M059J (cell line): ENCODE measurements around a stretch of chr22.

- RAMPAGE, long total RNA, result no peak
Observed at GRCh38 chr22:22550431-22551593, 8.3 kb downstream of the PRAME start.

- RAMPAGE, long total RNA, result no peak
Observed at GRCh38 chr22:22792136-22792607, 95.4 kb upstream of the IGLL5 start.

DNA sequence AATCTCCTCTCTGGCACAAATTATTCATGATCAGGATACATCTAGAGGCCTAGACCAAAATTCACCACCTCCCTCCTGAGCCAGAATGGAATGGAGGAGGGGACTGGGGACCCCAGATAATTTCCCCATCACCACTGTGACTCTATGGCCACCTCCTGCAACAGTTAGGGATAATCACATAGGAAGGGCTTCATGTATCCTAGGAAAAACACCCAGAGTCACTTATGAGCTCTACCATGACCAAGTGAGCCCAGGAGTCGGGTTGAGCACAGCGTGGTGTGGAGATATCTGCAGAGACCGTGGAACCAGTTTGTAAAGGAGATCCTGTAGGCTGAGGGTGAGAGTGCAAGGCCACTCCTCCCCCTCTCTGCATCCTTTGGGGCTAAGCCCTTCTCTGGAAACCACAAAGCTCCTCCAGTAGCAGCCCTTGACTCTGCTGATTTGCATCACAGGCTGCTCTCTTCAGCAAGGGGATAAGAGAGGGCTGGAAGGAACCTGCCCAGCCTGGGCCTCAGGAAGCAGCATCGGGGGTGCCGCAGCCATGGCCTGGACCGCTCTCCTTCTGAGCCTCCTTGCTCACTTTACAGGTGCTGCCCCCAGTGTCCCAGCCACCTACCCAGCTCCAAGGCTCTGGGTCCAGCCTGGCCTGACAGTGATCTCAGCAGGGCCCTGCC lies 68.9 kb upstream of the IGLL5 start:
- RAMPAGE, long total RNA, result no peak

DNA sequence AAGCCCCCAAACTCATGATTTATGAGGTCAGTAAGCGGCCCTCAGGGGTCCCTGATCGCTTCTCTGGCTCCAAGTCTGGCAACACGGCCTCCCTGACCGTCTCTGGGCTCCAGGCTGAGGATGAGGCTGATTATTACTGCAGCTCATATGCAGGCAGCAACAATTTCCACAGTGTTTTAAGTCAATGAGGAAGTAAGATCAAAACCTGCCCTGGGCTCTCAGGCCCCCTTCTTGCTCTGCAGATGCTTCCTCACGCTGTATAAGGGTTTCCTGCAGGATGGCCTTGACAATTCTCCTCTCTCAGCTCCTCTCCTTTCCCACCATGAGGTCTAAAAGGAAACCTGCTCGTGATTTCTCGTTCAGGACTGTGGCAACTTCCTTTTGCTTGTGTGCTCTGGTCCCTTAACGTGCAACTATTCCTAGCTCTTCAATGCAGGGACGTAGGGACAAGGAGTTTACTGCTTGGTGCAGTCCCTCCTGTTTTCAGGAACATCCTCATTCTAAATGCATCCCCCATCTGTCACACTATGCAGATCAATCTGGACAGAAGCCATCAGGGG lies 64.4 kb upstream of the IGLL5 start:
- RAMPAGE, long total RNA, result no peak

DNA sequence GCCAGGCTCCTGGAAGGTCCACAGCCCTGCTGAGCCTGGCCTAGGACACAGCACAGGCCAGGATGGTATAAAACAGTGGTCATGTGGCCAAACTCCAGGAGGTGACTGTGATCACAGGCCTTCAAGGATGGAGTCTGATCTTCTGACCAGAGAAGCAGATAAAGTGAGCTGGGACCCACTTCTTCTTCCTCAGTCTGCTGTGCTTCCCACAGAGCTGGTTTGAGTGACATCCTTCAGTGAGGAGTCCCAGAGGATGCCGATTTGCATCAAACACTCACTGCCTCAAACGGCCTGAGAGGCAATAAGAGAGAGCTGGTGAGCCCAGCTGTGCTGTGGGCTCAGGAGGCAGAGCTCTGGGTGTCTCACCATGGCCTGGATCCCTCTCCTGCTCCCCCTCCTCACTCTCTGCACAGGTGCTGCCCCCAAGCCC lies 37.8 kb upstream of the IGLL5 start:
- RAMPAGE, long total RNA, result no peak

GRCh38 chr22:22903625-22904100 lies 16.0 kb downstream of the IGLL5 start:
- RAMPAGE, long total RNA, result no peak

DNA sequence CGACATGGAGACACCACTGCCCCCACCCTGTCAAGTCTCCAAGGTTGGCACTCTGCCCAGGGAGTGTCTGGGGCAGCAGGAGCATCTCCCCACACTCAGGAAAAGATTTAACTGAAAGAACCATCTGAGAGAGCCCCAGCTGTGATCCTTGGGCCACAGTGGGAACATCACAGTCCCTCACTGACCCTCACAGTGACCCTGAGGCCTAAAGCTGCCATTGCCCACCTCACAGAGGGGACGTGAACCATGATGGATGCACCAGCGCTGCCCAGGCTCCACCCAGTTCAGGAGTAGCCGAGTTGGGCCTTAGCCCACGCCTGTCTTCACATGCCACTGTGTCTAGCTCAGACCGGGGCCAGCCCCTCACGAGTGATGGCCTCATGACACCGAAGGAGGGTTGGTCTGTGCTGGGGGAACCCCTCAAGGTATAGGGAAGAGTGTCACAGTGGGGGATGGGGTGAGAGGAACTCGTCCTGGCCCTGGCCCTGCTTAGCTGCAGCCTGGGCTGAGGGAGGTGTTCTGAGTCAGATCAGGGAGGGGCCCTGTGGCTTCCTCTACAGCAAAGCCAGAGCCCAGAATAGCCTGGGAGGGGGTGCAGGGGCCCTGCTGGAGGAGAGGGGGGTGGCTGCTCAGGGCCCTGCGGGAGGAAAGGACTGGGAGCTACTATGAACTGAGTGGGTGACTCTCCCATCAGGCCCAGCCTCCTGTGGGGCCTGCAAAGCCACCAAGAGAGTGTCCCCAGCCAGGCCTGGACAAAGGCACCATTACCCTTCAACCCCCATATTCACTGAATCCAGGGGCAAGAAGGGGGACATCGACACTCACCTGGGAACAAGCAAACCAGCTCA lies 41.0 kb downstream of the IGLL5 start:
- RAMPAGE, long total RNA, result no peak

GRCh38 chr22:23016283-23016620 lies 54.1 kb upstream of the GNAZ start:
- RAMPAGE, long total RNA, result no peak

GRCh38 chr22:23286910-23287546 lies 106.7 kb downstream of the BCR start:
- RAMPAGE, long total RNA, result no peak

GRCh38 chr22:23305008-23305795 lies 124.9 kb downstream of the BCR start:
- RAMPAGE, long total RNA, result no peak

- RAMPAGE, long total RNA, result no peak
Observed at GRCh38 chr22:23657698-23658297, 25.7 kb upstream of the DRICH1 start.

- RAMPAGE, long total RNA, result no peak
Observed at GRCh38 chr22:23802966-23803488, 16.3 kb downstream of the SMARCB1 start.

DNA sequence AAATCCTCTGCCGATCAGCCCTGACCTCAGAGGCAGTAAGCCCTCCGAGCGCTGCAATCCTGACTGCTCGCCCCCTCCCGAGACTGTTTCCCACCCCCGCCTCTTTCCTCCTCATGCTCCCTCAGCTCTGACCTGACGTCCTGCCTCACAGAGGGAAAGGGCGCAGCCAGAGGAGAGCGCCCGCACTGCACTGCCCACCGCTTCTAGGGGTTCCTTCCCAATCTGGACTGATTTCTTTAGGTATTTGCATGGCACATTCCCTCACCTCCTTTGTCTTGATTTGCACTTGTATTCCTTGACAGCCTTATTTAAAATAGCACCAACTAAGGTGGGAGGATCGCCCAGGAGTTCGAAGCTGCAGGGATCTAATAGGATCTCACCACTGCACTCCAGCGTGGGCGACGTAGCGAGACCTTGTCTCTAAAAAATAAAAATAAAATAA lies 624 bp downstream of the SLC2A11 start:
- RAMPAGE, long total RNA, result no peak

GRCh38 chr22:23979637-23980320 lies 5.5 kb upstream of the DDT start:
- RAMPAGE, long total RNA, result no peak

- RAMPAGE, long total RNA, result no peak
Observed at GRCh38 chr22:24066252-24066693, 55.2 kb downstream of the CABIN1 start.

DNA sequence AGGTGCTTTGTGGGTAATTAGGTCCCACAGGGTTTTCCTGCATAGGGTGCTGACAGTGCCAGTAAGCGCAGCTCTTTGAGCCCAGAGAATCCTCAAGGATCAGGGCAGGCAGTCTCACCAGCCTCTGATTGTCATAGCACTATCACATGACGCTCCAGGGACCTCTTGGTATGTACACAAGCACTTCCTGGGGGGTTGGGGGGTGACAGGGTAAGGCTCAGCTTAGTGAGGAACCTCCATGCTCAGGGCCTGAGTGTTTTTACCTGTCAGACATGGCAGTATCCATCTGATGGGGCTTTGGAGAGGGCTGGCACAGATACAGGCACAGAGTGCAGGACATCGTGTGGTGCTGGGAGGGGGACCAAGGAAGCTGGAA lies 27.9 kb upstream of the SUSD2 start:
- RAMPAGE, long total RNA, result no peak

DNA sequence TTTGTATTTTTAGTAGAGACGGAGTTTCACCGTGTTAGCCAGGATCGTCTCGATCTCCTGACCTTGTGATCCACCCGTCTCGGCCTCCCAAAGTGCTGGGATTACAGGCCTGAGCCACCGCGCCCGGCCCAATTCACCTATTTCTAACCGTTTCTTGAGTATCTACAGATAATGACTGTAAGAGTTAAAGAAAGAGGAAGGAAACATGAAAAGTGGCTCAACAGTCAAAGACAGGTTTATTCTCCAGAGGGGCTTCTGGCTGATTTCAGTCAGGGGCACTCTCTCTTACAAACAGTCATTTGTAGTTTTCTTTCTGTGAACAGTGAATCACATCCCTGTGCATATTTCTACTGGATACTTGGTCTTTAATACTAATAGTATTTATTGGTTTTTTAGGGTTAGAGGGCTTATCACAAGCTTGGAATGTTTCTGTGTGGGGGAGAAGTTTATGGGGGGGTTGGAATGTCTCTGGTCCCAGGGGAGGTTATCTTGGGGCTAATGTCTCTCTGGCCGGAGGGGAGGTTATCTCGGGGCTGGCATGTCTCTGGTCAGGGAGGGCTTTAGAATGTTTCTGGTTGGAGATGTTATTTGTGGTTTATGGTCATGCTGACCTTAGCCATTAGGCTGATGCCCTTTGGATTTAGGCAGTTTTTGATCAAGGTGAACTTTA lies 25.3 kb downstream of the SUSD2 start:
- RAMPAGE, long total RNA, result no peak

- RAMPAGE, long total RNA, result no peak
Observed at GRCh38 chr22:24392428-24392978, 34.9 kb upstream of the ADORA2A start.

DNA sequence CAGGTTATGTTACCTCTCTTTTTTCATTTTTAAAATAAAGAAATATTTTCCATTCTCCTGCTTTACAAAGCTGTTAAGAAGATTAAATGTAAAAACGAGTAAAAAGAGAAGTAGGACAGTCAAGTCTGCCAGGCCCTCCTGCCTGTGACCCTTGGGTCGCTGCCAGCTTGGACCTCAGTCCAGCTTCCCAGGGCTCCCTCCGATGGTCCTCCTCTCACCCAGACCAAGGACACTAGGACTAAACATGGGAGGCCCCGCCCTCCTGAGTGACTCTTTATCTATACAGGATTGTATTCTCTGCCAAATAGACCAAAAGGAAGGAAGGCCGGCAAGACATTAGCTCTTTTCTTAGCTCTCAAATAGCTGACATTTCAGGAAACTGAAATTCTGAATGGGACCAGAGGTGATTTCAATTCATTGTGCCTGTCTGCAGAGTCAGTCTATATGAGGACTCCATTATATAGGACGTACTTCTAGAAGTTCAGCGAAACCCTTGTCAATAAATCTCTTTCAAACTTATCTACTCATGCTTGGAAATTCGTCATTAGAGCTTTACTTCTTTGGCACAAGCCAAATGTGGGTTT lies 28.4 kb downstream of the ADORA2A start:
- RAMPAGE, long total RNA, result no peak

DNA sequence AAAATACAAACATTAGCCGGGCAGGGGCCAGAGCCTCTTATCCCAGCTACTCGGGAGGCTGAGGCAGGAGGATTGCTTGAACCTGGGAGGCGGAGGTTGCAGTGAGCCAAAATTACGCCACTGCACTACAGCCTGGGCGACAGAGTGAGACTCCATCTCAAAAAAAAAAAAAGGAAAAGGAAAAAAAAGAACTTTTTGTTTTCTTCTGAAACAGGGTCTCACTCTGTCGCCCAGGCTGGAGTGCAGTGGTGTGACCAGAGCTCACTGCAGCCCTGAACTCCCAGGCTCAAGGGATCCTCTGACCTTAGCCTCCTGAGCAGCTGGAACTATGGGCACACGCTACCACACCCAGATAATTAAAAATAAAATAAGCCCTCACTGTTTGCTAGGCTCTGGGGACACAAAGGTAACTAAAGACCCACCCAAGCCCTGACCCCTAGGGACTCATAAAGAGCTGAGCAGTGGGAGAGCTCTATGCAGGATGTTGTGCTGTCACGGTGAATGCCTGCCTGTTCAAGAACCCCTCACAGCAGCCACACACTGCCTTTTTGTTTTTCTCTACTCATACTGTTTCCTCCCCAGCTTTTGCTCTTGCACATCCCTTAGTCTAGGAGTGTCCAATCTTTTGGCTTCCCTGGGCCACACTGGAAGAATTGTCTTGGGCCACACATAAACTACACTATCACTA lies 2.2 kb downstream of the GUCD1 start:
- RAMPAGE, long total RNA, result no peak